Sciatic nerve (tissue), 1 donor: ENCODE measurements around the gene RPL12.

- PRO-cap = no peak
Observed at GRCh38 chr9:127108852-127109729, 13.3 kb downstream of the ANGPTL2 start.

DNA sequence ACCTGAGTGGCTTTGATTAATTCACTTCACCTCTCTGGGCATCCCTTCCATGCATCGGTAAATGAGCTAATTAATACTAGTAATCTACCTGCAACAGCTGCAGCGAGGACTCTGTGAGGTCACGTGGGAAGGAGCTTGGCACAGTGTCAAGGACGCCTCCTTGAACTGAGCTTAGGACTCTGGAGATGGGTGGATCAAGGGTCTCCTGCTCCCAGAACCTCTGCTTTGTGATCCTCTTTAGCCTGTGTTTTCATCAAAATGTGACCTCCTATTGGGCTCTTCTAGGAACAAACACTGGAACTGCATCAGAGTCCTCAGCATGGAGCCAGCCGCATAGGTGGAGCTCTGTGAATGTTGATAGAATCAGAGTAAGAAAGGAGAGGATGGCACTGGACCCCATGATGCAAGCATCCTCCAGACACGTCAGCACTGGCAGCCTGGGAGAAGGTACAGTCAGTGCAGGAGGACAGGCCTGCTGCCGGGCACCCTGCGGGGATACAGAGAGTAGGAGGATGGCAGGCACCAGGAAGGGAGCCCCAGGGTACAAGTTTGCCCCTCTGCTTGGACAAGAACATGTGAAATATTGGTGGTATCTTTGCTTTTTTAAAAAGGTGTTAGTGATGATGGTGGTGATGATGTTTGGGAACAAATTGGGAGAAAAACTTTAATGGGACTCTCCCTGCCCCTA, 1.0 kb upstream of the ANGPTL2 start:
- PRO-cap = no peak

DNA sequence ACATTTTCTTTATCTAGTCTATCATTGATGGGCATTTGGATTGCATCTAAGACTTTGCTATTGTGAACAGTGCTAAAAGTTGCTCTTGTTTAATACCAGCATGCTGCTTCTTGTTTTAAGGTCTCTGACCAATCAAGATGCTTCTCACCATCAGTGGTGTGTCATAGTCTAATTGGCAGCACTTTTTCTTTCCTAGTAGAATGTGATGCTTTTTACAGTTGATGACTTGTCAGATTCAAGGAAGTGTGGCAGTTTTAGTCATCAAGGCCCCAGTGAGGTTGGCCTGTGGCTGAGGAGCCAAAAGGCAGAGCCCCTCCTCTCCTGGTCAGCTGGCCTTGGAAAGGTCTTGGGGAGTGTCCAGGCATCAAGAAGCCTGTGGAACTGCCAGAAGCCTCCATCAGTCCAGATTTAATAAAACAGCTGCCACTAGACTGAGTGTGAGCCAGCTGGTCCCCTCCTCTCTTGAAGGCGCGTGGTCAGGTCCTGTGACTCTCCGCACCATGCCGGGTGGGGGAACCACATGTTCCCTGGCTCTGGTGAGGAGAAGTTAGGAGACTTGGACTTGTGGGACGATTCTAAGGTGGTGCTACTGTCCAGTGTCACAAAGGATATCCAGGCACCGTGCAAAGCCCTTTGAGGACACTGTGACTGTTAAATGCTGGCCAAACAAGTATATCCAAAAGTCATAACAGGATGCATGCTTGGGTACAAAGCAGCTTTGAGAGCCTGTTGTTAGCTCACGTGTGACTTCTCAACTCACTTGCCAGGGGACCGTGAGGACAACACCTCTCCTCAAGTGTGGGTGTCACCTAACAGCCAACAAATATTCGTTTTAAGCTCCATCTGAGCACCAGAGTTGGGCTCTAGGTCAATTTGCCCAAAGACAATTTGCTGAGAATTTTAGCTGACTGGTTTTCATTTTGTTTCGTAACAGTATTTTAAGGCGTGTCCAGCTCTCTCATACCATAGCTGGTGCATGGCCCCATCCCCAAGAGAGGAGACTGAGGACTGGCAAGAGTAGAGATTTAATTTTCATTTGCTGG, 6.1 kb upstream of the ANGPTL2 start:
- PRO-cap = no peak

DNA sequence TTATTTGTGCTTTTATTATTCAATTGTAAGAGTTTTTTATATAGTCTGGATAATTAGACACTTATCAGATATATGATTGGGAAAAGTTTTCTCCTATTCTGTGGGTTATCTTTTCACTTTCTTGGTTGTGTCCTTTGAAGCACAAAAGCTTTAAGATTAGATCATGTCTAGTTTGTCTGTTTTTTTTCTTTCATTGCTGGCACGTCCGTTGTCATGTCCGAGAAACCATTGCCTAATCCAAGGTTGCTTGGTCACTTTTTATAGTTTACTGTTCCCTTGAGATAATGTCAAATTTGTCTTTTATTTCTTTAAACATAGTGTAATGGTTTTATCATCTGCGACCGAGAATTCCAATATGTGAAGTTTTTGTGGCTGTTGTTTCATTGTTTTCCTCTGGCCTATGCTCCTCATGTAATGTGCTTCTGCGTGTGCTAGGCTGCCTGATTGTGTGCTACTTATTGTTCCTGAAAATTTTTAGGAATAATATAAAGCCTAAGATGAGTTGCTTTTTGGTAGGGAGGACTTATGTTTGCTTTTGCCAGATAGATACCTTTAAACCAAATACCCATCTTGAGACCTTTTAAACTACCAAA, 28.8 kb downstream of the GARNL3 start:
- PRO-cap = no peak

- PRO-cap = no peak
Observed at GRCh38 chr9:127363003-127363634, 33.9 kb upstream of the SLC2A8 start.

DNA sequence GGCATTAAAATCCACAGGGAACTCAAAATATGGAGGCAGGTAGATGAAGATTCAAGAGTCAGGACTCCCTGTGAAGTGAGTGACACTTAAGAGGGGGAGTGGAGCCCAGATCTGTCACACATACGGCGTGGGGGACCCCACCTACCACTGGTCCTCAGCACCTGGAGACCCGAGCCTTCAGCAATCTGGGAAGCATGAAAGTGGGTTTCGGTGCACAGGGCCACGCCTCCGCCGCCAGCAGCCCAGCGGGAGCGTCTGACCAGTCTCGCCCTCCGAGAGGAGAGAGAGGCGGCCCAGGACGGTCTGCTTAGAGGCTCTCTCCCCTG, 718 bp upstream of the SLC2A8 start:
- PRO-cap = no peak

DNA sequence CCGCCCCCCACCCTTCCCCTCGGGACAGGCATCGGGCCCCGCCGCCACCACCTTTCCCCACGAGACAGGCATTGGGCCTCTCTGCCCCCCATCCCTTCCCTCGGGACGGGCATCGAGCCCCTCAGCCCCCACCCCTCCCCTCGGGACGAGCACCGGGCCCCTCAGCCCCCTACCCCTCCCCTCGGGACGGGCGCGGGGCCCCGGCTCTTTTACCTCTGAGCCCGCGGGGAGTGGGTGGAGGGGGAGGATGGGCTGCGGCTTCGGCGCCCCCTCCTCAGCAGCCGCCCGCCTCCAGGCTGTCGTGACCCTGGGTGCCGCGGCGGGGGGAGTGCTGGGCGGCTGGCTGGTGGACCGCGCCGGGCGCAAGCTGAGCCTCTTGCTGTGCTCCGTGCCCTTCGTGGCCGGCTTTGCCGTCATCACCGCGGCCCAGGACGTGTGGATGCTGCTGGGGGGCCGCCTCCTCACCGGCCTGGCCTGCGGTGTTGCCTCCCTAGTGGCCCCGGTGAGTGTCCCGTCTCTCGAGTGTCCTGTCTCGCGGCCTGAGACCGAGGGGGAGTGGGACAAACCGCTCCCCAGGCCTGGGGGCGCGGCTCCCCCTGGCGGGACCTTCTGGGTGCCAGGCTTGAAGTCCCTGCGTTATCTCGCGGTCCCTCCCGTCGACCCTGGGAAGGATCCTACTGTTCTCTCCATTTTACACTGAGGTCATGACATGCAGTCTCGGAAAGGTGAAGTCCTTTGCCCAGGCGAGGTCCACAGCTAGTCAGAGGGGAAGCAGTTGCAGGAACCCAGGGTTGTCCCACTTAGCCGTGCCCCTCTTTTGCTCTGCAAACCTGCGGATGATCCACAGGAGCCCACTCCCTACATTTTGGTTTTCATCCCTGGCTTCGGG, 885 bp downstream of the SLC2A8 start:
- PRO-cap = no peak

DNA sequence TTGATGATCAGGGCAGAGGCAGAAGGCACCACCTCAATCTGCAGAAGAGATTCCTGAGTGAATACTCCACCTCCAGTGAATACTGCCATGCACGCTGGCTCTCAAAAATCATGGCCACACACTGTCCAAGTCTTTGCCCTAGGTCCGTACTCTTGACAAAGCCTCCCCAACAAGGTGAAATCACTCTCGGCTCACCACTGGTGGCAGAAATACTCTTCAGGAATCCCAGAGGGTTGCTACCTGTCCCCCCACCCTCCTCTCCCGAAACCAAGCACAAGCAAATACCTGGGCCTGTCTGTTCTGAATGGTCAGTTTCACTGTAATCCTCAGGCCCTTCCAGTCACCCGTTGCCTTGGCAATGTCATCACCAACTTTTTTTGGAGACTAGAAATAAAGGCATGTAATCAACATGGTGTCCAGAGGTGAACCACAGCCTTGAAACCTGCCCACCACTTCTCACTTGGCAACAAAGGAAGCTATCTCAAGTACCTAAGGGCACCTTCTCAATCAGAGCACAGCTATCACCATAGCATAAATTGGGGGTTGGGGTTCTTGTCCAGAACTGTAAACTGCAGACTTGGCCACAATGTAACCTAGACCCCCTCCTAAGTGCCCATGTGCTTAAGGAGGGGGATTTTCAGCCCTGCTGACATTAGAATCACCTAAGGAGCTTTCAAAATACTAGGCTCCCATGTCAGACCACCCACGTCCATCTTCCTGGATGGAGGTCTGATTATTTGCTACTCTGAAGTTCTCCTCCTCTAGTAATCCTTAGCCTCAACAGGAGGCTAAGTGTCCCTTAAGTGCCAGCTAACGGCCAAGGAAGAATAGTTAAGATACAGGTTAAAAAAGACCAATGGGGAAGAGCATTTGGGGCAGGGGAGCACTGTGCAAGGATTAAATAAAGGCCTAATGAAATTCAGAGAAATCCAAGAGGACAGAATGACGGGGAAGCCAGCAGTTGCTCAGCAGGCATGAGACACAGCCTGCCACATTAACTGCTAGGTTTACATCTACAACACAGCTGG, 1.6 kb downstream of the RPL12 start:
- PRO-cap = no peak

- PRO-cap = bidirectional peak, plus-strand start at chr9:127451510, minus-strand start at chr9:127451405
Observed at GRCh38 chr9:127451178-127451712, at the start of gene RPL12. TSS of gene RPL12 (minus strand) at chr9:127451406.

- PRO-cap = bidirectional peak, plus-strand start at chr9:127451963, minus-strand start at chr9:127451912; unidirectional peak, minus-strand start at chr9:127452094; unidirectional peak, minus-strand start at chr9:127452195
Observed at GRCh38 chr9:127451713-127452693, 693 bp downstream of the LRSAM1 start.

GRCh38 chr9:127506007-127506926, 55.0 kb downstream of the LRSAM1 start:
- PRO-cap = unidirectional peak, minus-strand start at chr9:127506877

GRCh38 chr9:127521336-127521729, 47.5 kb downstream of the NIBAN2 start:
- PRO-cap = unidirectional peak, plus-strand start at chr9:127521612; unidirectional peak, plus-strand start at chr9:127521648

DNA sequence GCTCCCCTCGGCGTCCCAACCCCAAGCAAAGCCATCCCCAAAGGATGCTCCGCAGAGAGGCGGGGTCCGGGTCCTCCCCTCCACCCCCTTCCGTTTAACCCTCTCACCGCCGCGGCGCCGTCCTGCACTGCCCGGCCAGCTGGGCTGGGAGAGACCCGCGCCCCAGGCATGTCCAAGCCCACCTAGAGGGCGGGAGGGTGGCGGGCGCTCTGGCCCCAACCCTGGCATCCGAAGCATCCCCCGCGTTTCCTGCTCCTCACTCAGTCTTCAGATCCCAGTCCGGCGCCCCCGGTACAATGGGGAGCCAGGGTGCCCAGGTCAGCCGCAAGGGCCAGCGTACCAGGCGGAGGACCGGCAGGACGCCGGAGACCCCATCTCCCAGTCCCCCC, 19.3 kb upstream of the TOR2A start:
- PRO-cap = no peak

- PRO-cap = unidirectional peak, plus-strand start at chr9:127755413
Observed at GRCh38 chr9:127754794-127755763, 20.0 kb upstream of the TOR2A start.

- PRO-cap = bidirectional peak, plus-strand start at chr9:127761644, minus-strand start at chr9:127761489
Observed at GRCh38 chr9:127761202-127761750, 17.2 kb downstream of the SH2D3C start.

DNA sequence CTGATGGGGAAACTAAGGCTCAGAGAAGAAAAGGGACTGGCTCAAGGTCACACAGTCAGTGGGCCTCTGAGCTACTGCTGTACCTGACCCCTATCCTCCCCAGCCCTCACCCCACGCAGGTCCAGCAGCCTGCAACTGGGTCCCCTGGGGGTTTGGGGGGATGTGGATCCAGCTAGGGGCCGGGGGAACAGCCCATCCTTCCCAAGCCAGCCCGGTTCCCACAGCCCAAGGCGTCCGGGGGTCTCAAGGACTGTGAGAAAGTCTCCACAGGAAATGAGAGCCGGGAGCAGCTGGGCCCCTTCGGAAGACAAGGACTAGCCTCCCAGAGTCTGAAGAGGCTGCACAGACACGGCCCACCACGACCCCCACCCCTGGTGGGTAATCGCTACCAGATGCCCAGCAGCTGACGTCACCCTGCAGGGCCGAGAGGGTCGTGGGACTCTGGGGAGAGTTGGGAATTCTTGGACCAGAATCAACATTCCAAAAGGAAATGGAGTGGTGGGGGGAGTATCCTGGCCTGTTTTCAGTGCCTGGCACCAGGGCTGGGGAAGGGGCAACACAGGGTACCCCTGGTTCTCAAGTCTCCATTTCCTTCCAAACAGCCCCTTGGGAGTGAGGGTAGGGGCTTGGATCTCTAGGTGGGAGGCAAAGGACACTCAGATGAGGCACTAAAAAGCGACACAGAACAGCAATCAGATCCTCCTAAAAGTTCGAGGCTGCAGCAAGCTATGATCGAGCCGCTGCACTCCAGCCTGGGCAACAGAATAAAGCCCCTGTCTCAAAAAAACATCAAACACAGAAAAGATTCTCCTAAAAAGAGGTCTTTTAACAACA, 10.4 kb downstream of the SH2D3C start:
- PRO-cap = no peak

DNA sequence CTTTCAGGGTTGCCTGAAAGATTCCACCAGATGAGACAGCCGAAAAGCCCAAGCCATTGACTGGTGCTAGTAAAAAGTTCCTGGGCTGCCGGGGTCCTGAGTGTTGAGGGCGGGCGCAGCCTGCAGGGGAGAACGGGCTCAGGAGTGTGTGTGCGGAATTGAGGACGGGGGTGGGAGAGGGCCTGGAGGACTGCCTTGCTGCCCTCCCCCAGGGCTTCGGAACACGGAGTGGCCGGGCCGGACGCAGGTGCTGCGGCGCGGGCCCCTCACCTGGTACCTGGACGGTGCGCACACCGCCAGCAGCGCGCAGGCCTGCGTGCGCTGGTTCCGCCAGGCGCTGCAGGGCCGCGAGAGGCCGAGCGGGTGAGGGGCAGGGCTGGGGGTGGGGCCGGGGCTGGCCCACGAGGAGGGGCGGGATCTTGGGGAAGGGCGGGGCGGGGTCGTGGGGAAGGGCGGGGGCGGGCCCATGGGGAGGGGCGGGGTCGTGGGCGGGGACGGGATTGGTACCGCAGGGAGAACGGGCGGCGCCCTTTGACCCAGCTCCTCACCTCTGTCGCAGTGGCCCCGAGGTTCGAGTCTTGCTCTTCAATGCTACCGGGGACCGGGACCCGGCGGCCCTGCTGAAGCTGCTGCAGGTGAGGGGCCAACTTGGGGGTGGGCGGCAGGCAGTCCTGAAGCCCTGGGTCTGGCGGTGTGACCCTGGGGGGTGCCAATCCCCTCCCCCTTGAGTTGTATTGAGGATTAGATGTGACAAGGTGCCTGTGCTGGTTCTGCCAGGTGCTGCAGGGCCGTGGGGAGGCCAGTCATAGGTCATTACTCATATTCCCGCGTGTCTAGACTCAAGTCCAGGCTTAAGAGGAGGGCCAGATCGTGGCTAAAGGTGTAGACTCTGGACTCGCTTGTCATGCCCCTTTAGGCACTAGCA, 7.1 kb downstream of the FPGS start:
- PRO-cap = no peak

DNA sequence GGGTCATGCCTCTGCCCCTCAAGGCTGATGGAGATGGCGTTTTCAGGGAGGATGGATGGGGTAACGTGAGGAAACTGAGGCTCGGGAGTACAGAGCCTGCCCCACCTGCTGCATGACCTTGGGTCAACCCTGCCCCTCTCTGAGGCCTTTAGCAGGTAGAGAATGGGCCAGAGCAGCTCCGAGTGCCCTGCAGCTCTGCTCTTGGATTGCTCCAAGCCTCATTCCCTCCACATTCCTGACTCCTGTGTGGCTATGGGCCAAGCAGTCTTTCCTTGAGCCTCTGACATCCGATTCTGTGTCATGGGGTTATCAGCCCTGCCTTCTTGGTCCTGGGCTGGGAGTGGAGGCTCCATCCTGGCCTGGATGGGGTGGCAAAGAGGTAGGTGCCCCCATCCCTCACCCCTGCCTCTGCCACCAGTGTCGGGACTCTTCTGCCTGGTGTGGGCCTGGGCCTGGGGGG, 13.6 kb downstream of the FPGS start:
- PRO-cap = no peak

DNA sequence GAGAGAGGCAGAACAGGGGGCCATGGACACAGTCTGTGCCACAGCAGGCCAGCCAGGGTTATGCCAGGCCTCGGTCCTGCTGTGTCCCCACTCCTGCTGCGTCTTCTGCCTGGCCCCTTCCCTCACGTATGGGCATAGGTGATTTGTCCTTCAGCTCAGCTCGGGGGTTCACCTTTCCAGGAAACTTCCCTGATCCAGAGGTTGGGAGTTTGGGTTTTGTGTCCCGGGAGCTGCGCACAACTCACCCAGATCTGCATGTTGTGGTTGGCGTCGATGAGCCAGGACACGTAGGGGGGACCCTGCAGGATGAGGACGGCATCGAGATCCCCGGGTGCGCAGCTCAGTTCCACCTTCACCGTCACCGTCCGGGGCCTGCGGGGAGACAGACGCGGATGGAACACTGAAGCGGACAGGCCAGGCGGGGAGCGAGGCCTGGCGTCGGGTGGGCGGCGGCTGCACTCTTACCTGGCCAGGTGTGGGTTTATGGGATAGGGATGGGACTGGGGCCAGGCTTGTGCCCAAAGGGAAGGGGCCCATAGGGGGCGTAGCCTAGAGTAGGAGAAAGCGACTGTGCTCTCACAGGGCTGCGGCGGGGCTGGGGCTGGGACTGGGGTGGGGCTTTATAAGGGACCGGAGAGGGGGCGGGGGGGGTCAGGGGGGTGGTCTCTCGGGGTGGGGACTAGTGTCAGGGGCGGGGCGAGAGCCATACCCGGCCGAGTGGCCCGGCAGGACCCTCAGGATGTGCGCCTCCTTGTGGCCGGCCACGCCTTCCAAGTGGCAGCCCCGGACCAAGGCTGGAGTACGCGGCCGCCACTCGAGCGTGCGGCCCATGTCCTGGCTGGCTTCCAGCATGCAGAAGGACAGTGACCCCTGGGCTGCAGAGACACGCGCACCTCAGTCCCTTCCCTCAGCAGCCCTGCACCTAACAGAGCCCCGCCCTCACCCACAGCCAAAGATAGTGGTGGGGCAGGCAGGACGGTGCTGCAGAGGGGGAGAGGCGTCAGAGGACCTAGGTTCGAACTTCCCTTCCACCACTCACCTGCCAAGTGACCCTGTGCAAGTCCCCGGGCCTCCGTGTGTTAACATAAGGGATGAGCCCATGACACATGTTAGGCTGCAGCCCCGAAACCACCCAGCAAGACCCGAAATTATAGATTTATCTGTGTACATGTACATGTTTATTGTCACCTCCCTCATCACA, 22.7 kb downstream of the FPGS start:
- PRO-cap = no peak

DNA sequence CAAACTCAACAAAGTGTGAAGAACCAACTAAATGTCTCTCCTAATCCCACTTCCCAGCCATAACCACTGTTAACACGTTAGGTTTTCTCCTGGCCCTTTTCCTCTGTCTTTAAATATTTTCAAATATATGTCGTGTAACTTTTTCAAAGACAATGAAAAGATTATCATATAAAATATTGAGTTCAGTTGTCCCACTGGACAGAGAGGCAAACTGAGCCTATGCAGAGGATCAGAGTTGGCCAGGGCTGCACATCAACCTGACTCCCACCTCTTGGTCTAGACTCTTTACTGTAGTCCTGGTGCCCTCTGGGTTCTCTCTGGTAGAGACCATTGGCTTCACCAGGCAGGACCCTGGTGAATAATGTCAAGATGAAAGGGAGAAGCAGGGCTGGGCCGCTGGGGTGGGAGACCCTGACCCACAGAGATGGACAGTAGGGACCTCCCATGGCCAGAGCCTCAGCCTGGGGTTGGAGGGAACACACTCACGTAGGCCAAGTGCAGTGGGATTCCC, 25.2 kb downstream of the ENG start:
- PRO-cap = no peak